Pericardium fibroblast (primary cell): ENCODE results near the gene PLGLB2.

DNA sequence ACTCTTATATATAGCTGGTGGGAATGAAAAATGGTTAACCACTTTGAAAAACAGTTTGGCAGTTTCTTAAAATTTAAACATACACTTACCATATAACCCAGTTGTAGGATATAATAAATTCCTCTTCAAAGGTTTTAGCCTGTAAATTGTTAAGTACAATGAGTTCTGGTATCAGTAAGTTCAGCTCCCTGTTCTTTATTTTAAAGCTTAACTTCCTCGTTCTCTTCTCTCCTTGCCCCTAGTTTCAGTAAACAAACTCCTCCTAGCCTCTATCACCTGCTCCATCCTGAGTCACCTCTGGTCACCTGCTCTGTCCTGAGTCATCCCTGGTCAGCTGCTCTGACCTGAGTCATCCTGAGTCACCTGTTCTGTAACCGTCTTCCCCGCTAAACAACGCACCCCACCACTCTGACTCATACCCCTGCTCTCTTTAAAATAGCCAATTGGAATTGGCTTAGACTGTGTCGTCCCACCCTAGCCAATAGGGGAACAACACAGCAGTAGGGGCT, 25.1 kb upstream of the RMND5A start:
- RAMPAGE, long total RNA, result no peak

DNA sequence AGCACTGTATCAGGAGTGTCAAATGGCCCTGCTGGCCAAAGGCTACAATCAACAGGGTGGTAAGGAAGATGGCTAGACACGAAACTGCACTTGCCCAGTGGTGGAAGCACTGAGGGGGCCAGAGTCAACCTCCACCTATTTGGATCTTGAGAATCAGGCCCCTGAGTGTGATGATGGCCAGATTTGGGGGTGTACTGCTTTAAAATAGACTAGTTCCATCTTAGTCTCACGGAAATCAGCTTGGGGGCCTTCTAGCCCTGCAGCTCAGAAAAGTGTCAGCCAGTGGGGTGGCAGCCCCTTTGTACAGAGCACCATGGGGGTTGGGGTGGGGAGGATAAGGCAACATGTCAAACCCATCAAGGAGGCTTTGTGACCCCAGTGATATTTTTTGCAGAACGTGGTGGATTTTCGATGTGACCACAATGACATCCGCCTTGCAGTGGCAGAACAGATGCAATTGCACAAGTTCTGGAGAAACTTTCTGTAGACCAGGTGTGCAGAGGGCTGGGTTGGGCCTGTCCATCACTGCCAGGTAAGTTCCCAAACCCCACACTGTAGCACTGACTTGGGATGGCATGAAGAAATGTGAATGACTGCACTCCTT, 3.0 kb upstream of the CD8A start:
- RAMPAGE, long total RNA, result no peak

DNA sequence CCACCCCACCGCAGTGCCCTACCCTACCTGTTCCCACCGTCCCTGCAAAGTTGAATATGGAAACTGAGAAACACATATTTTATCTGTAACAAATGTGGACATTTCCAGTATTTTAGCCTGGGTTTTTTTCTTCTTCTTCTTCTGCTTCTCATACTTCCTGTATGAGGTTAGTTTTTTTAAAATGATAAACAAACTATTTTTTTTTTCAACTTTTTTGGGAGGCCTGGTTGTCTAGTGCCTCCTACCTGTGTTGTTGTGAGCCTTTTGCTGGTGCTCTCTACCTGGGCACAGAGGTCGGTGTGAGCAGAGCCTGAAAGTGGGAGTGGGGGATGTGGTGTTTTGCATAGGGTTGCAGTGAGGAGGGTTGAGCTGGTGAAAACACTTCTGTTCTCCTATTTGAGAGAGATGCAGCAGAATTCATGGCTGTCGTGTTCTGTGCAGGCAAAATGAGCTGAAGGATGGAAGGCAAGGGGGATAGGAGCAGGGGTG, 232.7 kb upstream of the PLGLB2 start:
- RAMPAGE, long total RNA, result no peak

GRCh38 chr2:87517854-87518518, 229.9 kb upstream of the PLGLB2 start:
- RAMPAGE, long total RNA, result no peak

GRCh38 chr2:87525291-87526128, 222.4 kb upstream of the PLGLB2 start:
- RAMPAGE, long total RNA, result no peak

GRCh38 chr2:87530449-87530683, 217.5 kb upstream of the PLGLB2 start:
- RAMPAGE, long total RNA, result no peak

DNA sequence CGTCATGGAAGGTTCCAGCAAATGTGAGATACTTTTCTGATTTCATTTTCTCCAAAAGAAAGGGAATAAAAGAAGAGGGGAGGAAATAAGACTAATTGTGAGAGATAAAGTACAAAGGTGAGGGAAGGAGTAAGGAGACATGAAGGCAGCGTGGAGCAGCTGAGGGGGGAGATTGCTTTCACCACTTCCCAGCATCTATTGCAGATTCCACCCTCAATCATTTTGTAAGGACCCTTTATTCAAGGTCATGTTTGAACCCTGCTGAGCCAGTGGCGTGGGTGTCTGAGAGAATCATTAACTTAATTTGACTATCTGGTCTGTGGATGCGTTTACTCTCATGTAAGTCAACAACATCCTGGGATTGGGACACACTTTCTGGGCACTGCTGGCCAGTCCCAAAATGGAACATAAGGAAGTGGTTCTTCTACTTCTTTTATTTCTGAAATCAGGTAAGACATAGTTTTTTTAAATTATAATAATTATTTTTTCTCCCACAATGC, at the start of gene PLGLB2:
TSS of gene PLGLB2 (plus strand) at position 334 of the 500 bp plus-strand sequence.
- RAMPAGE, long total RNA, result no peak

GRCh38 chr2:88099660-88100348, 28.1 kb downstream of the FABP1 start:
- RAMPAGE, long total RNA, result no peak

GRCh38 chr2:88123692-88124931, 3.8 kb downstream of the FABP1 start:
- RAMPAGE, long total RNA, result no peak

DNA sequence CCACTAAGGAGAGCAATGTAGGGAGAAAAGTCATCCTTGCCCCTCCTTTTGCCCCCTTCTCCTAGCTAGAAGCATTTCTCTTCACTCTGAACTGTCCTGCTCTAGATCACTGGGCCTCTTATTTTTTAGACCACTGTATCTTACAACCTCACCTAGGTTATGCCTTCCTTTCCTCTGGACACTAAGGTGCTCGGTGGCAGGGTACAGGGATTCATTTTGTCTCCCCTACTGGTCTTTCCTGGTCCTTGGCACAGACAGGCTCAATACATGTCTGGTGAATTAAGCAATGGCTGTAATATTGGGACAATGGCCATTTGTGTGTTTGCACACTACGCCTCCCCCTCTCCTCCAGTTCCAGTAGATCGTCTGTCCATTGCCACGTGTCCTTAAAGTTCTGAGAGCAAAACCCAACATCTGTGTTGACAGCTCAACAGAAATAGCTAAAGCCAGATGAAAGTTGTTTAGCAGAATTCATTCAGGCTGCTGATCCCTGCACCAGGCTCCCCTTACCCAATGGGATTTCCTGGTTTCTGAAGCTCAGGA, 8.9 kb upstream of the FABP1 start:
- RAMPAGE, long total RNA, result no peak

DNA sequence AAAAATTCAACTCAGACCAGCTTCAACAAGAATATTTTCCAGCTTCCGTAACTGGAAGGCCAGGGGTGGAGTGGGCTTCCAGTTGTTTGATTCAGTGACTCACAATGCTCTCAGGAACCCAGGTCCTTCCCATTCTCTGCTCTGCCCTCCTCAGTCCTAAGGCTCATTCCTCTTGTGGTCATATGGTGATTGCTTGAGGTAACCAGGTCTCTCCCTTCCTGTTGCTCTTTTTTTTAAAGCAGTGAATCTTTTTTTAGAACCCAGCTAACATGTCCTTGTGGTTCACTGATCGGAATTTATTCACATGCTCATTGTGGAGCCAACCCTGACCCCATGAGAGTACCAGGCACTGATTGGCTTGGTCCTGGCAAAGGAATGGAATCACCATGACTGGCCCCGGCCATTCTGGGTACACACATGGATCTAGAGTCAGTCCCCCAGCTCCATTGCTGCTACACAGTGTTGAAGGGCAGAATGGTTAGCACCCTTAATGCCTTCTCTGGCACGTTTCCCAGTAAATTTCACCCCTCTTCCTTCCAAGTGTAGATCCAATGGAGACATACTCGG, 7.4 kb downstream of the THNSL2 start:
- RAMPAGE, long total RNA, result no peak

DNA sequence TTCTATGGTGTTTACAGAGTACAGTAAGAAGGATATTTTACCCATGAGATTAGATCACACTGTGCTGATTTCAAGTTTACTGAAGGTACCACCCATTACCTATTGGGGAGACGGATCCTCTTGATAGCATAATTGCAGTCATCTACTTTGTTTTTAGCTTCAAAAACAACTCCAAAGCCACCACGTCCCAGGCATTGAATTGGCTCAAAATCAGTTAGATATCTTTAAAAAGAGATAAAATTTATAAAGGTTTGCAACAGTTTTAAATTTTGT, 47.9 kb downstream of the EIF2AK3 start:
- RAMPAGE, long total RNA, result no peak

GRCh38 chr2:88581536-88582136, 45.6 kb downstream of the EIF2AK3 start:
- RAMPAGE, long total RNA, result no peak

DNA sequence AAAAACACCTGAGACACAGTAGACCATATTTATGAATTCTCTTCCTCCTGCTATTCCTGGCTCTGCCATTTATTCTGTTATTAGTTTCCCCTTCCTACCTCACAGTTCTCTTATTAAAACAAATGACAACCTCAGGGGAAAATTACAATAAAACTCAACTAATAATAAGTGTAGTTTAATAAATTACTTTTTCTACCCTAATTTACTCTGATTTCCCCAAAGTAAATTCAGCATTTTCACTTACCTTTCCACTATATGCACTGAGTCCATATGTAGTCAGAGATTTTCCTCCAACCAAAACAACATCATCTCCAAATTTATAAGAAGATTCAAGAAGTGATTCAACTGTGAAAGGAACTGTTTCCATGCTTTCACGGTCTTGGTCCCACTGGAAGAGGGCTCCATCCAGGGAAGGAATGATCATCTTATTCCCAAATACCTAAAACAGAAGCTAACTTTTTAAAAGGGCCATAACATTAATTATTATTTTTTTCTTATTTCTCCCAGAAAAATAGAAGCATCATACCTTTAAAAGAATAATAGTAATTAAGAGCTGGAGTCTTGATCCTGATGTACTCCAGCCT, 31.9 kb downstream of the EIF2AK3 start:
- RAMPAGE, long total RNA, result no peak

DNA sequence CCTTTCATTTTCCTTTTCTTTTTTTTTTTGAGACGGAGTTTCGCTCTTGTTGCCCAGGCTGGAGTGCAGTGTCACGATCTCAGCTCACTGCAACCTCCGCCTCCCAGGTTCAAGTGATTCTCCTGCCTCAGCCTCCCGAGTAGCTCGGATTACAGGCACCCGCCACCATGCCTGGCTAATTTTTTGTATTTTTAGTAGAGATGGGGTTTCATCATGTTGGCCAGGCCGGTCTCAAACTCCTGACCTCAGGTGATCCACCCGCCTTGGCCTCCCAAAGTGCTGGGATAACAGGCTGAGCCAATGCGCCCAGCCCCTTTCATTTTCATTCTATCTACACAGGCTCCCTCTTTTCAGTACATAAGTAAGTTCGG, 3.3 kb downstream of the EIF2AK3 start:
- RAMPAGE, long total RNA, result no peak

DNA sequence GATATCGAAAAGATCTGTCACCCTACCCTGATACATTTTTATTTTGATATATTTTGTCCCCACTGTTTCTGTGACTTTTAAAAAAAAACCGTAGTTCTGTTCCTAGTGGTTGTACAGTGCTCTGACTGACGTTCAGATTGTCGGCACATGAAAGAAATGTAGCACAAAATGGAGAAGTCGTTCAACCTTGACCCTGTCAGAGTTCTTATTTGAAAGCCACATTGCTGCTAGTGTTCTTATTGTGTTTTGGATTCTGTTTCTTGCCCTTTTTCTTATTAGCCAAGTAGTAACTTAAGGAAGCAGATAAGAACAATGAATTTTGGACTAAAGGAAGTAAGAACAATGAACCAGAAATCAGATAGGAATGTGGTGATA, 45.8 kb downstream of the RPIA start:
- RAMPAGE, long total RNA, result no peak

DNA sequence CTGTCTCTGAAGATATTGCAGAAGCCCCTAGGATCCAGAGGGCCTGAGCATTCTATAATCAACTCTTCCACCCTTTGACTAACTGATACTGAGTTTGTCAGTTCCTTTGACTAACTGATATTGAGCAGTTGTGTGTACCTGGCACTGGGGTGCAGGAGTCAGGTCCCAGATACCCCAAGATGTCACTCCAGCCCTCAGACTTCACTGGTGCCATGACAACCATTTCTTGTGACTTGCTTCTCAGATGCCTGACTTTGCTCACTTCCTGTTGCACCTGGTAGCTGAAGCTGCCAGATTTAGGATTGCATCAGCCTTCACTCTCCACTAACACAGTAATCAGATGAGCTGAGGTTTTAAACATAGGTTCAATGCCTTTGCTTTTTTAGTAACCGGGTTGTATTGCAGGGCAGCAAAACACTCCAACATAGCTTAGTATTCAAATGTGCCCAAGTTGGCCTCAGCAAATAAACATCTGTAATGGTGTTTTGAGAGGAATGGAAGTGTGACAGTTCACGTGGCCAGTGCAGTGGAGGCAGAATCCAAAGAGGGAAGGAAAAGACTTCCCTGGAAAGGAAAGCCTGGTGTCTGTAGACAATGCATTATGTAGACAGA, 62.8 kb downstream of the RPIA start:
- RAMPAGE, long total RNA, result no peak

- RAMPAGE, long total RNA, result no peak
Measured at GRCh38 chr2:88884969-88885645, 193.6 kb downstream of the RPIA start.

GRCh38 chr2:89234654-89235193, 543.3 kb downstream of the RPIA start:
- RAMPAGE, long total RNA, result no peak

DNA sequence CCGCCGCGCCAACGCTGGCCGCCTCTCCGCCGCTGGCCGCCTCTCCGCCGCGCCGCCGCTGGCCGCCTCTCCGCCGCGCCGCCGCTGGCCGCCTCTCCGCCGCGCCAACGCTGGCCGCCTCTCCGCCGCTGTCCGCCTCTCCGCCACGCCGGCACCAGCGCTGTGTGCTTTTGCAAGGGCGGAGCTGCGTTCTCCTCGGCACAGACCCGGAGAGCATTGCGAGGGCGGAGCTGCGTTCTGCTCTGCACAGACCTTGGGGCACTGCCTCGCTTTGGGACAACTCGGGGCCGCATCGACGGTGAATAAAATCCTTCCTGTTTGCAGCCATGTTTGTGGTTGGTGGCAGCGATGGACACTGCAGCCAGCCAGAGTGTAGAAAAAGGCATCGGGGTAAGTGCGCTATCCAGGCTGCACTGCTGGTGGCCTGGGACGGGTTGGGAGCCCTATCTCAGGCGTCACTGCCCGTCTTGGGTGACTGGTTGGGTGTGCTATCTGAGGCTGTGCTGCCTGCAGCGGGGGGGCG, 378.3 kb upstream of the AQP7B start:
- RAMPAGE, long total RNA, result no peak